ENCODE results near the genes TAF5 and NEURL1.

- PRO-cap: no peak
- RAMPAGE, long total RNA, 2 experiments: no peak in any of the 2 experiments
Measured at GRCh38 chr10:102434517-102434995, 2.2 kb upstream of the CUEDC2 start.

DNA sequence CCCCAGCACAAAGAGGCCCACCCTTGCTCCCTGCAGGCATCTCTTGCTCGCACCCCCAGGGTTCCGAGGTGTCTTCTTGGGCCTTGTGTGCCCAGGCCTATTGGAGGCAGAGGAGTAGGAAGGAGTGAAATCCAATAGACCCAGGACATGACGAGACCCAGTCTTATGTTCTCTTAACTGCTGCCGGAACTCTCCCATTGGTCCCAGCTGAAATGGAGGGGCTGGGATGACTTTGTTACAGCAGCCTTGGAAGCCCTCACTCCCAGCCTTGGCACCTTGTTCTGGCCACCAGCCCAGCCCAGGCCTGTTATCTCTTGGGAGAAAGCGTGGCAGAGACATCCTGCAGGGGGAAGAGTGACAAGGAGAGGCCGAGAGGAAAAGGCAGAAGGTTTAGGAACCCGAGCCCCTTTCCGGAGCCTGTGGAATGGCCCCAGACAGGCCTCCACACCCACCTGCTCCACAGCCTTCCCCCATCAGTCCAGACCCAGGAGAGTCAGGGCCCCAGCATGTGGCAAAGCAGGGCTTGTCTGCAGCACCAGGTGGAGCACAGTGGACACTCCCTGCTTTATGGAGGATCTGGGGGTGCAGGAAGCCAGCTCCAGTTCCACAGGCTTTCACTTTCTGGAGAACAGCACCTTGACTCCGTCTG lies 24.2 kb upstream of the TRIM8 start:
- PRO-cap: no peak
- RAMPAGE, long total RNA, 2 experiments: no peak in any of the 2 experiments

DNA sequence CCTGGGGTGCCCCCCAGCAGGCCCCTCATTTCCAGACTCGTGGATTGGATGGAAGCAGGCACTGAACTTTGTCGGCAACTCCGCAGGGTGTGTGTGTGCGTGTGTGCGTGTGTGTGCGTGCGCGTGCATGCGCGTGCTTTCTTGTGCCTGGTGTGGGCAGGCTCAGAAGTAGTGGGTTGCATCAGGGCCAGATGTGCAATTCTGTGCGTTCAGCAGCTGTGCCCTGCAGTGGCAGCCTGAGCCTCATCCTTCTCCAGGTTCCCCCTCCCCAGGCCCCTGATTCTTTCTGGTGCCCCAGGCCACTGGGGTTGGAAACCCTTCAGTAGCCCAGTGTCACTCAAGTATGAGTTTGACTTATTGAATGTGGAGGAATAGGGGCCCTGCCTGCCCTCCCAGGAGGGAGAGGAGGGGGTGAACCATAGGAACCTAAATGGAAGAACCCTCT lies 2.9 kb downstream of the TRIM8 start:
- PRO-cap: no peak
- RAMPAGE, long total RNA, 2 experiments: no peak in any of the 2 experiments

- PRO-cap: no peak
- RAMPAGE, long total RNA, 2 experiments: no peak in any of the 2 experiments
Measured at GRCh38 chr10:102648825-102649319, 4.6 kb downstream of the TRIM8 start.

DNA sequence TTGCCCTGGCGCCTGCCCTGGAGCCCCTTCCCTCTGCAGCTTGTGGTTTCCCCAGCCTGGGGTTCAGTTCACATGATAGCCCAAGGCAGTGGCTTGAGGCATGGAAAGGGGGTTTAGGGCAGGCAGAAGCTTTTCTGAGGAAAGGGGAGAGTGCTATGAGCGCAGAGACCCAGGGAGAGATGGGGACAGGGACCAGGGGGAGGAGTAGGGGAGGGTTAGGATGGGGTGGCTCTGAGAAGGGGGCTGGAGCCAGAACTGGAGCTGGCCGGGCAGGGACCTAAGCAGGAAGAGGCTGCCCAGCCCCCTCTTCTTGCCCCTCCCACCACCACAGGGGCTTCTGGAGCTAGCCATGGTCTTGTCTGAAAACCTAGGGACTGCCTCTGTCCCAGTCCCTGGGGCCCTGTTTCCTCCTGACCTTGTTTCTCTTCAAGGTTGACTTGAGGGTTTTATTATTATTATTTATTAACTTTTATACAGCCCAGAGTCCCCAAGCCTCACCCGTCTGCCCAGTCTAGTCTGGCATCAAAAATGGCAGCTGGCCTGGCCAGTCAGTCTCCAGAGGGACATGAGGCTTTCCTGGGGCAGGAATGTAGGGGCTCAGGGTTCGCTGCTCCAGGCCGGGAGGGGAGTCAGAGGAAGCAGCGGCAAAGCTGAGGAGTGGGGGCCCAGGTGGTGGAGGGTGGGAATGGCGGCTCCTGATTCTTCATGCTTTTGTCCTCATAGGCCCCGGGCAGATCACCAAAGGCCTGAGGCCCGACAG lies 5.6 kb downstream of the TRIM8 start:
- PRO-cap: no peak
- RAMPAGE, long total RNA, 2 experiments: no peak in any of the 2 experiments

DNA sequence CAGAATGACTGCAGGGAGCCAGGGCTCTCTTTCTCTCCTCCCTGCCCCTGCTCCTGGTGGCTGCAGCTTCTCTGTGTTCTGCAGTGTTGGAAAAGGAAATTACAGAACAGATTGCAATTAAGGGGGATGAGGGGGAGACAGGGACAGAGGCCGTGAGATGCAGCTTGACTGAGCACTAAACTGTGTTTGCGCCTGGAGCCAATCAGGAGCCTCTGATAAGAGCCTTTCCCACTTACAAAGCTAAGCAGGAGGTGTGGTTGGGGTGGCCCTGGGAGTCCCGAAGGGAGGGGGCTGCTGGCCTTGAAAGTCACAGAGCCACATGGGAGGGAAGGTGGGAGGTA lies 26.6 kb downstream of the TRIM8 start:
- PRO-cap: no peak
- RAMPAGE, long total RNA, 2 experiments: no peak in any of the 2 experiments

DNA sequence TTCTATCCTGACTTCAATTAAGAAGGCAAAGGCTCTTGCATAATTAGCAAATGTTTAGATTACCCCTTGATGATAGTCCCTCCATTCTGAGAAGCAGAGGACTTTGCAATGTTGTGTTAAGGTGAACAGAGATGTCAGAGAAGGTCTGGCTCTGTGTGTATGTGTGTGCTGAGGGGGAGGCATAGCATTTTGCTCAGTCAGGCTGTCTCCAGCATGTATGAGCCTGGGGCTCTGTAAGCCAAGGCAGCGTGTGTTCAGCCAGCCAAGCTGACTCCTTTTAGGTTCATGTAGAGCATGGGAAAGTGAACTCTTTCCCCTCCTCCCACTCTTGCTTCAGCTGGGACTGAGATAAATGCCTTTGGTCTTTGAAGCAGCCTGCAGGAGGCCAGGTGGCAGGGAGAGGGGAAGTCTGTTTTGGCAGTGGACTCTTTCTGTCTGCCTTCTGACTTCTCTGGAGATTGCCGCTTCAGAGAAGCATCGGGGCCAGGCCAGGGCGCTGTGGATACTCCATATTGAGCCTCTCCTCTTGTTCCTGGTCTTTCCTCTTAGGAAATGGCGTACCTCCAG lies 3.8 kb downstream of the SFXN2 start:
- PRO-cap: no peak
- RAMPAGE, long total RNA, 2 experiments: no peak in any of the 2 experiments

DNA sequence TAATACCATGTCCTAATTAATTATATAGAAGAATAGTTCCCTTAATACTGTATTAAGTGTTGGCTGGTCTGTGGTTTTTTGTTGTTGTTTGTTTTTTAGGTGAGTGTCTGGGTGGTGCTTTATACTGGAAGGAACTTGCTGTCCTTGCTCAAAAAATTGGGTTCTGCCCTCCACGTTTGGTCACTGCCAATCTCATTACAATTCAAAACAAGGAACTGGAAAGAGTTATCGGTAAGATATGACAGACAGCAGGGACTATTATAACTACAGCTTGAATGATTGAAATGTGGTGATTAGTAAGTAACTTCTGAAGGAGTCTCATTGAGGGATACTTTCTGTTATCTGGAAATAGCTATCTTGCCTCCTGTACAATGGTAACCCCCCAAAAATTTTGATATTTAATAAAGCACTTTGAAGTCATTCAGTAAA lies 9.0 kb downstream of the AS3MT start:
- PRO-cap: no peak
- RAMPAGE, long total RNA, 2 experiments: no peak in any of the 2 experiments

DNA sequence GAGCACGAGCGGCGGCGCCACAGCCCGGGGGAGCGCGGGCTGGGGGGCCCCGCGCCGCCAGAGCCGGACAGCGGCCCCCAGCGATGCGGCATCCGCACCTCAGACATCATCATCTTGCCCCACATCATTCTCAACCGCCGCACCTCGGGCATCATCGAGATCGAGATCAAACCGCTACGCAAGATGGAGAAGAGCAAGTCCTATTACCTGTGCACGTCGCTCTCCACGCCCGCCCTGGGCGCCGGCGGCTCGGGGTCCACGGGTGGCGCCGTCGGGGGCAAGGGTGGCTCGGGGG lies 697 bp downstream of the CNNM2 start:
- PRO-cap: no peak
- RAMPAGE, long total RNA, 2 experiments: no peak in any of the 2 experiments

DNA sequence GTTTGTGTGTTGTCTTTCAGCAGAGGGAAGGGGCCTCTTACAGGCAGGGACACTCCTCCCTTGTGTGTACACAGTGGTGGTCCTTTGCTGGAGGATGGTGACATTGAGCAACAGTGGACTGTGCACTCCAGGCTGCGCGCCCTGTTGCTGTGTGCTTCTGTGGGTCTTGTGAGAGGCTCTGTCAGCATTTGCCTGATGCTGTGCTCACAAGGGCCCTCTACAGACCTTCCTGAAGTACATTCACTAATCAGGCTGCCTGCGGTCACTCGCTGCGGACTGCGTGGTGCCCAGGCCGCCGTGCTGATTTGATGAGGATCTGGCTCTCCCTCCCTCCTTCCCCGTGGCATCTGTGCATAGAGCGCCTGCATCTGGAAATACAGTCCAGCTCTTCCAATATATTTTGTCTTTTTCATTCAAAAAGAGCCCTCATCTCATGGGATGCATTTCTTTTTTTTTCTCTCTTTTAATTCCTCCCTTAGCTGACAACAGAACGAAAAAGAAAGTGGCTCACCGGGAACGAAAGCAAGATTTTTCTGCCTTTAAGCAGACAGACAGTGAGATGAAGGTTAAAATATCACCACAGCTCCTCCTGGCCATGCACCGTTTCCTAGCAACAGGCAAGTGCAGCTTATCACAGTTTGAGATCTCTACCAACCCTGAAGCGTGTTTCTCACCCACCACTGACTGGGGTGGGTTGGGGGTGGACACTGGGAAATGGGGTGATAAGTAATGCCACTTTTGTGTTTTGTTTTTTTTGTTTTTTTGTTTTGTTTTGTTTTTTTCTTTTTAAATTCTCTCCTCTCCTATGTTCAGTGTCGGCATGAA lies 136.0 kb downstream of the CNNM2 start:
- PRO-cap: no peak
- RAMPAGE, long total RNA, 2 experiments: no peak in any of the 2 experiments

- PRO-cap: no peak
- RAMPAGE, long total RNA, 2 experiments: no peak in any of the 2 experiments
Measured at GRCh38 chr10:103130645-103131061, 62.4 kb downstream of the NT5C2 start.

GRCh38 chr10:103145991-103146644 lies 47.0 kb downstream of the NT5C2 start:
- PRO-cap: no peak
- RAMPAGE, long total RNA, 2 experiments: no peak in any of the 2 experiments

GRCh38 chr10:103180929-103181707 lies 12.0 kb downstream of the NT5C2 start:
- PRO-cap: no peak
- RAMPAGE, long total RNA, 2 experiments: no peak in any of the 2 experiments

- PRO-cap: no peak
- RAMPAGE, long total RNA, 2 experiments: no peak in any of the 2 experiments
Measured at GRCh38 chr10:103232257-103232633, 13.4 kb upstream of the RPEL1 start.

DNA sequence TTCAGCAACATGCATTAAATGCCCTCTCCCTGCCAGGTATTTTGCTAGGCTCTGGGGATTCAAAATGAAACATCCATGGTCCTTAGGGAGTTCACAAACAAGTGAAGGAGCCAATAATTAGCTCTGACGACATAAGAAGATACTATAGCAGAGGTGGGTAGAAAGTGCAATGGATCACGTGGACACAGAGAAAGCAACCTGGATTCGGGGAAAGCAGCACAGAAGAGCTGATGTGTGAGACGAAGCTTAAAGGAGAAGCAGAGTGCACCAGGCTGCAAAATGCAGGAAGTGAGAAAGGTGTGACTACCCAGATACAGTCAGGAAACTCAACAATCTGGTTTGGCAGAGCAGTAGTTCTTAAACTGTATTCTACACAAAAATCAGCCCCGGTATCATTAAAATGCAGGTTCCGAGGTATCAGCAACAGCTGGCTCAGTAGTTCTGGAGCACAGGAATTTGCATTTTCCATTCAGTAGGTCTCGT lies 5.5 kb upstream of the RPEL1 start:
- PRO-cap: no peak
- RAMPAGE, long total RNA, 2 experiments: no peak in any of the 2 experiments

DNA sequence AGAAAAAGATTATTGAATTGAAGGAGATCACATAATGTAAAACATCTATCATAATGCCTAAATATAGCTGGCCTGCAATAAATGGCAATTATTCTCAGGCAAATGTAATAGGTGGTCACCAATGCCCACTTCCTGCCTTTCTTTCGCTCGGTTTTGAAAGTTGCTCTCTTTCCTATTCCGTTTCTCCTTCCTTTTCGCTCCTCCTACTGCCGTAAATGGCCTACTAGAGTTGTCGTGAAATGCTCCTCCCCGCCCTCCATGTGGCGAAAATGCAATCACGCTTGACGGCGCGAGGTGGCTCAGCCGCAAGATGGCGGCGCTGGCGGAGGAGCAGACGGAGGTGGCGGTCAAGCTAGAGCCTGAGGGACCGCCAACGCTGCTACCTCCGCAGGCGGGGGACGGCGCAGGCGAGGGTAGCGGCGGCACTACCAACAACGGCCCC lies at the start of gene TAF5:
TSS of gene TAF5 (plus strand) at position 297 of the 442 bp plus-strand sequence.
- PRO-cap: bidirectional peak, plus-strand start at position 302 of the sequence, minus-strand start at position 196 of the sequence
- RAMPAGE, long total RNA, 2 experiments: no peak in any of the 2 experiments

GRCh38 chr10:103443782-103444223 lies 8.4 kb downstream of the CALHM2 start:
- PRO-cap: no peak
- RAMPAGE, long total RNA, 2 experiments: no peak in any of the 2 experiments

DNA sequence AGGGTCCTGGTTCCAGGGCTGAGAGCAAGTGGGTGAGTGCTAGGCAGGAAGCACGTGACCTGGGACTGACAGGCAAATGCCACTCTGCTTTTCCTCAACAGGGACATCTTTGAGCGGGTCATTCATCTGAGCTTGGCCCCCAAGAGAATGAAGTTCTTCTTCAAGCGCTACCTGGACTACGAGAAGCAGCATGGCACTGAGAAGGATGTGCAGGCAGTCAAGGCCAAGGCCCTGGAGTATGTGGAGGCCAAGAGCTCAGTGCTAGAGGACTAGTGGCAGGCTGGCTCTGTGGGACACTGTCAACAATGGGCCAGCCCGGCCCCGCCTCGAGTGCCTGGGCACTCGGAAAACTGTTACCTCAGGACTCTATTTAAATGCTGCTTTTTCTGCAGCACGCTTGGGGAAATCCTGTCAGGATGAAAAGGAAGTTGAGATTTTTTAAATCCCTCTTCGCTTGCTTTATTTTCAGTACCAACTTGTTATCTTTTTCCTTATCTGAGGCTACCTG lies 6.8 kb downstream of the CALHM2 start:
- PRO-cap: no peak
- RAMPAGE, long total RNA, 2 experiments: no peak in any of the 2 experiments

DNA sequence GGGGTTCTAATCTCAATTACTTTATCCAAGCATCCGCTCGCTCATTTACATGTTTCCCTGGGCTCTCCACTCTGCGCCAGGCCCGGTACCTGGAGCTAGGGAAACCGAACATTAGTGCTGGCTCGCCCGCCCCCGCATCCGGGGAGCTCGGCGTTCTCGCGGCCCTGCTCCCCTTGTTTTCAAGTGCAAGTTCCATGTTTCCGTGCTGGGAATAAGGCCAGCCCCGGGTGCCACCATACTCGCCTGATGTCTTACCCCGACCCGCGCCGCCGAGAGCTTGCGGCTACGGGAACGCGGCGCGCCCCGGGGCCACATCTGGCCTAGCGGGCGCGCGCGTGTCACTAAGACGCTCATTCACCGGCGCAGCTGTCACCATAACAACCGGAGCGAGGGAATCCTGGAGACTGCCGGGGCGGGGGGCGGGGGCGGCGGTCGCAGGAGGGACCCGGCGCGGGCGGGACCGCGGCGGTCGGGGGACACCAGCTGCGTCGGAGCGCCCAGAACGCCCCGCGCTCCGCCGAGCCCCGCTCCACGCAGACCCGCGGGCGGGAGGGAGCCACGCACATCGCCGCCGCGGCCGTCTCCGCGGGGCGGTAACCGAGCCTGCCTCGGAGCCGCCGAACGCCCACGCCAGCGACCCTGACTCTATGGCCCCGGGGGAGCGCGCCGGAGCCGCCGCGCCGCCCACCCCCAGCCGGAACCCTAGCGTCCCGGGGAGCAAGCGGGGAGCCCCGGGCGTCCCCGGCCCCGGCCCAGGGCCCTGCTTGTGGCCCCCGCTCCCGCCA lies at the start of gene NEURL1:
TSS of gene NEURL1 (plus strand) at position 345 of the 785 bp plus-strand sequence.
- PRO-cap: no peak
- RAMPAGE, long total RNA, 2 experiments: no peak in any of the 2 experiments

DNA sequence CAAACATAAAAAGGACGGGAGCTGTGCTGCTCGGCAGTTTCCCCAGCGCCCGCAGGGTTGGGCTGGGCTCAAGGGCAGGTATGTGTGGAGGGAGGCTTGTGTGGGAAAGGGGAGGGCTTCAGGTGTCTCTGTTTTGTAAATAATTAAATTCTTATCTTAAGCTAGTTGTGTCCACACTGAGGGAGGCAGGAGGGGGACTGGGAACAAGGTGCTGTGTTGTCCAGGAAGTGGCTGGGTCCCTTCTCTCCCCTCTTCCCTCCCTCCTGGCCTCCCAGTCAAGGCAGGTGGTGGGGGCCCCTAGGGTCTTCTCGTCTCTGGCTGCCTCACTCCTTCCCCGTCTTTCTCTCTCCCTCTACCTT lies 19.1 kb downstream of the NEURL1 start:
- PRO-cap: no peak
- RAMPAGE, long total RNA, 2 experiments: no peak in any of the 2 experiments

Measured in lower leg skin (tissue), 2 donors.